ENCODE data around the gene RRAS2.

GRCh38 chr11:12262685-12263819, 114.3 kb upstream of the PARVA start:
- PRO-cap = no peak

- PRO-cap = no peak
Observed at GRCh38 chr11:12269534-12269873, 107.9 kb upstream of the PARVA start.

DNA sequence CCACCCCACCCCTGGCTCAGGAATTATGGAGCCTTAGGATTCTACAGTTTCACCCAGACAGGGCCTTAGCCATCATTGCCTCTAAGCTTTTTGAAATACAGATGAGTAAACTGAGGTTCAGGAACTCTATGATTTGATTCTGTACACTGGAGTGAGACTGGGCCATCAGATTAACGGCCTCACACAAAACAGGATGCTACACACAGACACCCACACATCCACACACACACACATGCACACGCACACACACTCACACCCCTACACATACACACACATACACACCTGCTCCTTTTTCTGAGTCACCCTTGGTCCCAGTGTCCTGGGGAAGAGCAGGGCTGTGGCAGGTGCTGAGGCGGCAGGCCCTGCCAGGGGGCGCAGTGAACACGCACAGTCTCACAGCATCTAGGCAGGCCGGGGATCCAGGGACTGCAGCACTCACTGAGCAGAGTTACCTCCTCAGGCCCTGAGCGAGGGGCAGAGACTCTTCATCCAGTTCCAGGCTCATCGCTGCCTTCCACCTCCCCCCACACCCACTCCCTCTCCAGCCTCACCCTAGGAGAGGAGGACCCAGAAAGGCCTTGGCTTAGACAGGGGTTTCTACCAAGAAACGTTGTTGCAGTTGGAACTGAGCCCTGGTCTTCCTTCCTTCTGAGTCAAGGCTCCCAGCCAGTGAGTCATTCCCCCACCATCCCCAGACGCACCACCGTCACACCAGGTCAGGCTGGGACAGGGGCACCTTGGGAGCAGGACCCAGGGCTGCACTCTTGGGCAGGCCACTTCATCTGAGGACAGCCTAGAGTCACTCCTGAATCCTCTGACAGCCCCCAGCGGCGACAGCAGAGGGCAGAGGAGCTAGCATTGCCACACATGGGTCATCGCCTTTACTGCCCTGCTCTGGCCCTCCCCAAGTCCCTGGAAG, 89.7 kb upstream of the PARVA start:
- PRO-cap = no peak

DNA sequence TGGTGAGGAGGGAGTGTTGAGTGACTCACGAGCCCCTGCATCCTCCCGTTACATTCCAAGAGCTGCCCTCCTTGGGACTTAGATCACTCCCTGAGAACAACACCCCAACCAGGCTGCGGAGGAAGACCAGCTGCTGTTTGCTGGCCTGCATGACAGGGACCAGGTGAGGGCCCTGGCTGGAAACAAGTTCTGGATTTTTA, 20.7 kb downstream of the PARVA start:
- PRO-cap = bidirectional peak, plus-strand start at position 107 of the sequence, minus-strand start outside the sequence

GRCh38 chr11:12435244-12435468, 57.8 kb downstream of the PARVA start:
- PRO-cap = bidirectional peak, plus-strand start at chr11:12435661, minus-strand start at chr11:12435400

DNA sequence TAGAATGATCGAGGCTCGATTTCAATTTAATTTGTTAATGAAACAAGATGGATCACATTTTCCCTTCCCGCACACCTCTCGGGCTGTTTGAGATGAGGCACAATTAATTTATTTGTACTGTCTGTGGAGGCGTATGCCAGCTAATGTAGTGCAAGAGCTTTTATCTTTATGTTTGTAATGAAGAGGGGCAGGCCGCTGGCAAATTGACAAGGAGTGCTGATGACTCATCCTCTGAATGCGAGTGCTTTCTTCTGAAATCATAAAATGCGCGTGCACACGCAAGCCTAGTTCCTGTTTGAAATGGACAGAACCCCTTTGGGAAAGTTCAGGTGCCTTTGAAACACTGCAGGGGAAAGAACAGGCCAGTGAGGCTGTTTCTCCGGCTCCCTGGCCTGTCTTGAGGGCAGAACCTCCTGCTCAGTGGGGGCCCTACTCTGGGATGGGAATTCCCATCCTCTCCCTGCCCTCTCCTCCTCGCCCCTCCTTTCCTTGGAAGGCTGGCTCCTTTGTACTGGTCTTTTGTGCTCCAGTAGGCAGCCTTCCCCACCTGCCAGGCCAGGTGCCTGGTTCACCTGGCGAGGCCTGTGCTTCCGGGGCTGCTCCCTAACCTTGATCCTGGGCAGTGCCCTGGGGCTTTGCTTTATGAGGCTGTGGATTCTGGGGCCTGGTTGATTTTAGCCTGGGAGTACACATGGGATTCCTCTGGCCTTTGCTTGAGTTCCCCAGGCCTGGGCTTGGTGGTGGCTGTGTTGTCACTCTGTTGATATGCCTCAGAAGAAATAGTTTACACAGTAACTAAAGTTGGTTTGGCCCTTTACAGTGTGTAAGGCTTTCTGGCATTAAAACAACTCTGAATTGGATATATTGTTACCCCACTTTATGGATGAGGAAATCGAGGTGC, 50.3 kb downstream of the TEAD1 start:
- PRO-cap = unidirectional peak, plus-strand start at position 328 of the sequence

DNA sequence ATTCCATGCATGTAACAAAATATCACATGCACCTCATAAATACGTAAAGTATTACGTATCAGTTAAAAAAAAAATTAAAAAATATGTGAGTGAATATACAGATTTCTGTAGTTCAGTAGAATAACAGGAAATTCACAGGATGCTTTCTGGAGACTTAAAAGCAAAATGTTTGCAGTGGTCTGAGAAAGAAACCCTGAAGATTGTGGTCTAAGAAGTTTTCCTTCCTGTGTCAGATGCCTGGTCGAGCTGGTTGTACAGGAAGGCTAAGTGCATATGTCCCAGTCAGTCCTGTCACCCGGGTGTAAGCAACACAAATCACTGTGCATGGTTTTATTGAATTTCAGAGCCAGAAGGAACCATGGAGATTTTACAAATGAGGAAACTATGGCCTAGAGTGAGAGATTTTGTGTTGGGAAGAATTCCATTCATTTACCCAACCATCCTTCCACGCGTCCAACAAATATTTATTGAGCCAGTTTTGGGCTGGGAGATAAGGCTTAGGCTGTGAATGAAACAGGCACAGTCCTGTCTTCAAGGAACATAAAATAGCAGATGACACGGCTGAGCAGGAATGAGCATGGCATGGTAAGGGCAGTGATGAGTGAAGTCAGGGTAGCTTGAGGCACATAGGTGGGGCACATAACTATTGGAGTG, 51.5 kb downstream of the TEAD1 start:
- PRO-cap = no peak

DNA sequence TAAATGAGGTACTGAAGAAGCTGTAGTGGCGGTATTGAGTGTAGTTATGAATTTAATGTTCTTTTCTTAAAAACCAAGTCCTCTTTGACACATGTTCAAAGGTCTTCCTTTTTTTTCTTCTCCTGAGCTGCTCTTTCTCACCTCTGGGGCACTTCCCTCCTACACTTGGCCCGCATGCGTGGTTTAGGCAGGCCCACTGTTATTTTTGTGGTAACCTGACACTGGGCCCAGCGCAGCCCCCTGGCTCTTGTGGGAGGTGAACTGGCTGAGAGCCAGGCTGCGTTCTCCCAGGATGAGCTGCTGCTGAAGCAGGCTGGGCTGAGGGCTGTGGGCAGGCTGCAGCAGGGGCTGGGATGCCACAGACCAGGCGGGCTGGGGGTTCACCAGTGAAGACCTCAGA, 72.3 kb downstream of the TEAD1 start:
- PRO-cap = no peak

DNA sequence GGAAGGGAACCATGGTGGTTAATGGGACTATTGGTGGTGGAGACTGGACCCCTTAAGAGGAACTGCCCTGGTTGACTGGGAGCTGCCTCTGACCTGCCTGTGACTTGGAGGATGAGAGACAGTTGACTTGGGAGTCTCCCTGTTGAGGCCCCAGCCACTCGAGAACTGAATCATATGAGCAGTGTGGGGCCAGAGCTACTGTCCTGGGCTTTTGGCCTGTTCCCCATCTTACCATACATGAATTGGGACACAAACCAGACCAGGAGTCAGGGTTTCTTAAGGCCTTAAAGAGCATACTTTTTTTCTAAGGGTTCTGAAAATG, 92.8 kb downstream of the TEAD1 start:
- PRO-cap = no peak

DNA sequence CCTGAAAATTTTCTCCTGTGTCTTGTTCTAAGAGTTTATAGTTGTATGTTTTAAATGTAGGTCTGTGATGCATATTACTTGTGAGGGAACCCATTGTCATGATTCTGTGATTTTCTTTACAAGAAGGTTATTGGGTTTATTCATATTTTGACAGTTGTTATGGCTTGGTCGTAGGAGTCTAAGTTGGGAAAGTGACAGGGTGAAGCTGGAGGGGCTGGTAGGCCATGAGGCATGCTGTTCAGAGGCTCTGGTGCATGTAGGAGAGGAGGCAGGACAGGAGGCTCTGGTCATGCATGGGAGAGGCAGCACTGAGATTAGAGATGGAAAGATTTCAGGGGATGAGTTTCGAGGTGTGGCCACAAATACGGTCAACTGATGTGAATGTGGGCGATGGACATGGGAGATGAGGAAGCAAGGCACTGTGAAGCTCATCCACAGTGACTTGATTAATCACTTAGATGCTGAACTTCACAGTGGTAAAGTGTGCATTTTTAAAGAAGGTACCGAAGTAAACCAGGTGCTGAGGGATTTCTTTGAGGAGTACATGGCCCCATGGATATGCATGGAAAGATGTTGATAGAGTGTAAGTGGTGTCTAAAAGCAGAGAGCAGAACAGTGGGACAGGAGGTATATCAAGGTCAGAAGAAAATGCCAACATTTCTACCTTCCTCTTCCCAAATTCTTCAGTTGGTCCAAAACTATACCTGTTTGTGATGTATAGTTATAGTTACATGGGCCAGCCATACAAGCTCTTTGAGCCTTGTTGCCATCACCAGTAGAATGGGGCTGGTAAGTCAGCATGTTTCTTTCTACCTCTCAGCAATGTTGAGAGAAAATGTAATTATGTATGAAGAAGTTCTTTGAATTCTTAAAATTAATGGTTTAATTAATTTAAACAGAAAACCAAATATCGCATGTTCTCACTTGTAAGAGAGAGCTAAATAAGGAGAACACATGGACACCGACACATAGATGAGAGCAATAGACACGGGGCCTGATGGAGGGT, 100.0 kb downstream of the TEAD1 start:
- PRO-cap = no peak

GRCh38 chr11:12785719-12786724, 111.8 kb downstream of the TEAD1 start:
- PRO-cap = no peak

DNA sequence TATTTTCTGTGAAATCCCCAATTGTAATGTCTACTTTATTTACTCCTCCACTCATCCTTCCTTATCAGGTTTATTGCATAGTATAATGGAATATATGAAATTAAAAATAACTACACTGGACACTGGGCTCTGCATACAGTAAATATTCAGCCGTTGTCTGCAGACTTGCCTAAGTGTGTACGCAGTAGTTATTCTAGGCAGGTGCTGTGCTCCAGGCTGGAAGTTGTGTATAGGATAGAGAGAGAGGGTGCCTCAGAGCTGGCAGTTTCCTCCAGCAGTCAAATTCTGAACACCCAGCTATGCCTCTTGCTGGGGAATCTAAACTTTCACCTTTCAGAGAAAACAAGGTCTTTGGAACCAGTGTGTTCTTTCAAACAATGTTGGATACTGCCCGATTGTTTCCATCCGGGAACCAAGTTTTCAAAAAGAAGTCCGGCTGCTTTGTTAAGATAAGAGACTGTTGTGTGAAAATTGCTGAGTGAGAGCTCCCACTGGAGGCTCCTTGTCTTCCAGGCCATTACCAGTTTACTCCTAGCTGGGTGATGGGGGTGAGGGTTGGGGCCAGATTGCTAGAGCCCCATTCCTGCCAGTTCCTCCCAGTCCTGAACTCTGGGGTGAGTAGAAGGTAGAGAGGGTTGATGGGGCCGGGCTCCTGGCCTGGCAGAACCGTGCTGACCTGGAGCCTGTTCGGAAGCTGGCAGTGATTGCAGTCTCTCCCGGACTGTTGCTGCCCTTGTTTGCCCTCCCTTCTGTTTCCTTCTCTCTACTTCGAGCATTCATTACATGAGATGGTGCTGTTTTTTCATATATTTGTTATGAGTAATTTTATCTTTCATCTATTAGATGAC, 150.1 kb downstream of the TEAD1 start:
- PRO-cap = no peak

- PRO-cap = no peak
Observed at GRCh38 chr11:12968592-12968810, 40.6 kb upstream of the RASSF10 start.

- PRO-cap = bidirectional peak, plus-strand start at chr11:13261947, minus-strand start at chr11:13261743
Observed at GRCh38 chr11:13261598-13262146, 15.9 kb upstream of the BMAL1 start.

GRCh38 chr11:13868845-13869504, 93.5 kb upstream of the SPON1 start:
- PRO-cap = no peak

DNA sequence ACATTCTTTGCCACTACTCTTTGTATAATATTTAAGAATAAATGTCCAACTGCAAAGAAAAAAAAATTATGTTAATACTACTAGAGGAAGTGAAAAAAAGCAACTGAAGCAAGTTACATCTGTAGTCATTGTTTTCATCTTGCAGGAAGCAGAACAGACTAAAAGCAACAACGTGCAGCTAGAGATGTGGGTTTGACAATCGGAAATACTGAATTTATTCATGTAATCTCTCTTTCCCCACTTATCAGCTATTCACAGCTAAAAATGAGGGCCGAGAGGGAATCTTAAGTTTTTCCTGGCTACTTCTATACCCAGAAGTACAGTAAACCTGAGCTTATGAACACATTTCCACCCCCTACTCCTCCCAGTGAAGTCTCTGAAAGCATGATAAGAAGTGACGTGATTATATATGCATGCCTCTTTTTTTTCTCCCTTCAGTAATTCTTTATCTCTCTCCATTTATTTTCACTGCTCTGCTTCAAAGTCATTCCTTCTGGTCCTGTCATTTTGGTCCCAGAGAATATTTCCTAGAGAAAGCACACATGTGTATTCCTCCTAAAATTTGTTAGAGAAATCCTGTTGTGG, 116.5 kb downstream of the SPON1 start:
- PRO-cap = no peak

GRCh38 chr11:14258003-14258775, 100.8 kb downstream of the RRAS2 start:
- PRO-cap = no peak

GRCh38 chr11:14358748-14359656, at the start of gene RRAS2:
TSS of gene RRAS2 (minus strand) at chr11:14359183.
- PRO-cap = bidirectional peak, plus-strand start at chr11:14359243, minus-strand start at chr11:14359183

DNA sequence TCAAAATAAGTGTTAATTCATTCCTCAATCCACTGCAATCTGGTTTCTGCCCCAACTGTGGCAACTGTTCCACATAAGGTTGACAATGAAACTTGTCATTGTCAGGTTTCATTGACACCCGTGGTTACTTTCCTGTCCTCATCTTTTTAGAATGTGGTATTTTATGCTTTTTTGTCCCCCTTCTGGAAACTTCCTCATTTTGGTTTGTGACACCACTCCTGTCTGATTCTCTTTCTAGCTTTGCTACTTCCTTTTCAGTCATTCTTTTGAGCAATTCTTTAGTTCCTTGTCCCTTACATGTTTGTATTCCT, 7.5 kb upstream of the PDE3B start:
- PRO-cap = no peak

- PRO-cap = no peak
Observed at GRCh38 chr11:14646127-14646676, 2.6 kb downstream of the PDE3B start.